B cell (primary cell): ENCODE measurements around a stretch of chr12.

DNA sequence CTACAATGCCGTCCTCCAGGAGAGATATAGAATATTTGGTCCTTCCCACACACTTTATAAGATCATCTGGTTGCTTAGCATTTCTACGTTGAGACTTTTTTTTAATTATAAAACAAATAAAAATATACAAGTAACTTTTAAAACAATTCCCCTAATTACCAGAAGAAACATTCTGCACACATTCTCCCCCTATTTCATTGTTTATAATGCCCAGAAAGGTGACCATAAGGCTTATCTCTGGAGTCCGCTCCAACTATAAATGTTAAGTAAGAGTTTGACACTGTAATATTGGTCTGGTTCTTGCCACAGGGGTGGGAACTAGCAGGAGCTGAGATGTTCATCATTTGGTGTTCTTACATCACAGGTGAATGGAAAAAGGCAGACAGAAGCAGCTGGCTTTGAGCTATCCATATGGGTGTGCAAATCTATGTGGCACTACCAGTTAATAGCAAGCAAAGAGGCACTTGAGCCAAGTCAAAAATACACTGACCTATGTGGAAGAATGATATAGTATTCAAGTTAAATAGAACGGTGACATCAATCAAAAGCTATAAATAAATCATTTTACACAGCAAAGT lies 43.4 kb downstream of the DUSP16 start:
- PRO-cap = no peak
- CAGE, long polyA plus RNA = no peak

DNA sequence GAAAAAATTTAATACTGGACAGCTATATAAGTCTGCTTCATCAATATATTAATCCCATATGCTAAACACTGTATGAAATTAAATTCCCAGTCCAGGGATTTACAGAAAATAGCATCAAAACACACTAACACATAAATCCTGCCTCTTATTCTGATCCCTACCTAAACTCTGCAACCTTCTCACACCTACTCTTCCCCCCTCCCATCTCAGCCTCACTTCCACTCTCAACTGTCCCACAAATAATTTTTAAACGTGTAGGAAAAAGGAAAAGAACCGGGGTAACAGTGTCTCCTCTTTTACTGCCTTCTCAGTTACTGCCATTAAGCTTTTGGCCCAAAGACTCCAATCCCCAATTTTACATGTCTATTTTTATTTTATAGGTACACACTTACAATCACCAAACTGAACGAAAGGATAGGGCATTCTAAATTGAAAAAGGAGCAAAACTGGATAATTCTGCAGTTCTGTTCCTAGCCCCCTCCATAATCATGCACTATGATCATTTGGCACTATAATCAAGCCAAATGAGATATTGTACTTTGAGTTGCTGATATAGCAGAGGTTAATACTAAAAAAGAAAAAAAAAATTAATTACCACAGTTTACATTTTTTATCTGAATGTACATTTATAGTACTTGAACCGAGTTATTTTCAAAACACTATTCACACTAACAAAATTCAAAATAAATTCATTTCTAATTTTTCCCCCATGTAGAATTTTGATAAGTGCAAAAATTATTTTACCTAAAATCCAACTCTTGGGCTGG lies 2.8 kb downstream of the DUSP16 start:
- PRO-cap = no peak
- CAGE, long polyA plus RNA = no peak

- PRO-cap = no peak
- CAGE, long polyA plus RNA = no peak
These were observed 220 bp downstream of the GPR19 start for GRCh38 chr12:12695877-12696049.

GRCh38 chr12:12719423-12720376 lies 2.5 kb downstream of the CDKN1B start:
- PRO-cap = no peak
- CAGE, long polyA plus RNA = no peak

GRCh38 chr12:12726138-12726434 lies 8.9 kb downstream of the CDKN1B start:
- PRO-cap = bidirectional peak, plus-strand start at chr12:12726221, minus-strand start at chr12:12726104
- CAGE, long polyA plus RNA = no peak

DNA sequence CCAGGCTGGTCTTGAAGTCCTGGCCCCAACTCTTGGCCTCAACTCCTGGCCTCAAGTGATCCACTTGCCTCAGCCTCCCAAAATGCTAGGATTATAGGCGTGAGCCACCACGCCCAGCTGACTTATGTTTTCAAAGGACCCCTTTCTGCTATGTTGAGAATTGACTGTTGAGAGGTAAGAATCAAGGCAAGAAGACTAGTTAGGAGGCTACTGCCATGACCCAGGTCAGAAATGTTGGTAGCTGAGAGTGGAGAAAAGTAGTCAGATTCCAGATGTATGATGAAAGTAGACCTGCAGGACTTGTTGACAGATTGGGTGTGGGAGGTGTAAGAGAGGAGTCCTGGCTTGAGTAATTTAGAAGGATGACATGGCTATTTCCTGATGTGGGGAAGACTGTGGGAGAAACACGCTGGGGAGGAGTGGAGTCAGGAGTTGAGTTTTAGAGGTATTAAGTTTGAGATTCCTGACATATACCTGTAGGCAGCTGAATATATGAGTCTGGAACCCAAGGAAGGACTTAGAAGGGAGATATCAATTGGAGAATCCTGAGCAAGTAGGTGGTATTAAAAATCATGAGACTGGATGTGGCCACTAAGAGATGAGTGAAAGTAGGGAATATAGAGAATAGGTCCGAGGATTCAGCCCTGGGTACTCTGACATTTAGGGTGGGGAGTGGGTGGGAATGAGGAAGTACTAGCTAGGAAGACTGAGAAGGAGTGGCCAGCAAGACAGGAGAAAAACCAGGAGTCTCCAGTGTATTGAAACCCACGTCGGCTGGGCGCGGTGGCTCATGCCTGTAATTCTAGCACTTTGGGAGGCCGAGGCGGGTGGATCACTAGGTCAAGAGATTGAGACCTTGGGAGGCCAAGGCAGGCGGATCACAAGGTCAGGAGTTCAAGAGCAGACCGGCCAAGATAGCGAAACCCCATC lies 12.6 kb upstream of the DDX47 start:
- PRO-cap = no peak
- CAGE, long polyA plus RNA = no peak

GRCh38 chr12:12899219-12899695 lies 7.9 kb downstream of the GPRC5A start:
- PRO-cap = no peak
- CAGE, long polyA plus RNA = no peak

GRCh38 chr12:12913983-12914411 lies 22.6 kb downstream of the GPRC5A start:
- PRO-cap = no peak
- CAGE, long polyA plus RNA = no peak

- PRO-cap = no peak
- CAGE, long polyA plus RNA = no peak
These were observed 28.7 kb downstream of the GPRC5A start for GRCh38 chr12:12920088-12920458.

DNA sequence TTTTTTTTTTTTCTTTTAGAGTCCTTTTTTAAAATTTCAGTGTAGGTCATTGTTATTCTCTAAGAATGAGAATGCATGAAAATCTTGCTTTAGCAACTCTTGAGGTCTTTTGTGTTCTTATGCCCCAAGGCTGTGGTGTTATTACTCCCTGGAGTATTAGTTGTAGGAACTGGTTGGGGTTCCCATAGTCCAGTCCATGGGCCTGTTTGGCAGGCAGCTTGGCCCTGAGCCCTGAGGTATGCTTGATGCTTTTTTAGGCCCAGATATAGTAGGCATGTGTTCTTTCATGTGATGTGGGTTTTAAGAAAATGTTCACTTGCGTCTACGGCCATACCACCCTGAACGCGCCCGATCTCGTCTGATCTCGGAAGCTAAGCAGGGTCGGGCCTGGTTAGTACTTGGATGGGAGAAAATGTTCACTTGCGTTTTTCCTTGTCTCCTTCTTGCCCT lies 1.7 kb downstream of the FAM234B start:
- PRO-cap = no peak
- CAGE, long polyA plus RNA = no peak

- PRO-cap = no peak
- CAGE, long polyA plus RNA = no peak
These were observed 4.9 kb downstream of the GSG1 start for GRCh38 chr12:13098465-13099022.

GRCh38 chr12:13179143-13180099 lies 17.1 kb upstream of the EMP1 start:
- PRO-cap = no peak
- CAGE, long polyA plus RNA = no peak

- PRO-cap = no peak
- CAGE, long polyA plus RNA = no peak
These were observed 6.2 kb downstream of the EMP1 start for GRCh38 chr12:13202418-13203470.

- PRO-cap = no peak
- CAGE, long polyA plus RNA = no peak
These were observed 7.6 kb downstream of the EMP1 start for GRCh38 chr12:13203770-13204861.

GRCh38 chr12:13251541-13251796 lies 54.9 kb downstream of the EMP1 start:
- PRO-cap = no peak
- CAGE, long polyA plus RNA = no peak

GRCh38 chr12:13441012-13441259 lies 244.4 kb downstream of the EMP1 start:
- PRO-cap = no peak
- CAGE, long polyA plus RNA = no peak

DNA sequence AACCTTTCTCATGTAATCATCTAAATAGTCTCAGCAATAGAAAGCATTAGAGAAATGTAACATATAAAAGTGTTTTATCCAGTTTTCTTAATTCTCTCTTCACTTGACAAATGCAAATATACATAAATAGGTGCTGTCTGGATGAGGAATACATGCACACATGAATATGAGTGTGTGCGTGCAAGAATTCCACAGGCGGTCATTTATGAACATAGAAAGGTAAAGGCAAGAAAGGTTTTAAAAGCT lies 237.2 kb downstream of the GRIN2B start:
- PRO-cap = no peak
- CAGE, long polyA plus RNA = no peak

DNA sequence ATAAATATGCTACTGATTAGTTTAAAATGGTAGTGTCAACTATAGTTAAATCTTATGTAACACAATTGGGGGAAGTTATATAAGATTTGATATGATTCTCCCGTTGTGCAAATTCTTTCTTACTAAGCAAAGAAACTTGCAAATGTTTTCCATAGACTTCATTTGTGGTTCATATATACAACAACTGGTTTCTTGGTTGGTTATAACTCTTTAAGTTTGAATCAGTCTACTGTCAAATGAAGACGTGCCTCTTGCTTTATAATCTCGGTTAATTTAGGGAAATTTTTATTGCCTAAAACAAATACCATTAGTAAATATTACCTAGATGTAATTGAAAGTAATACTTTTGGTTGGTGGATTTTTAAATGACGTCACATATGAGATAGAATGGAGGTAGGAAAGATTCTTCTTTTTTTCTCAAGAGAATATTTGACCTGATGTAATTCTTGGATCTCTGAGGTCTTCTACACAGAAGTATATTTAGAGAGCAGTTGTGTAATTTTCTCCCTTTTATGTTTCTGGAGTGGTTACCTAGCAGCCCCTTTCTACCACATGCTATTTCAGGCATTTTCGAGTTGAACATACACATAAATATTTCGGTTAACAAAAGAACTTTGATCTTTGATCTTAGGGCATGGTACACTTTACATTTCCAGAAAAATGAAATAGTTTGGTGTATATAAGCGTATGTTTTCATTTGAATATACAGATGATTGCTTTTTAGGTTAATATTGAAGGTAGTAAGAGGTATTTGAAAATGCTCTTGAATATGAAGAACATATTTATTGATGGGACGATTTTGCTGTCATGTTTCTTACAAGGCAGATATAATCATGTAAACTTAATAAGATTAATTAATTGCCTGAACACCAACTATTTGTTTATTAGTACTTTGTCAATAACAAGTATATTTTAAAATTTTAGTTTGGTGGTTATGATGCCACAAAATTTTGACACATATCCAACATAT lies 1.8 kb downstream of the ATF7IP start:
- PRO-cap = bidirectional peak, plus-strand start at position 617 of the sequence, minus-strand start at position 231 of the sequence
- CAGE, long polyA plus RNA = start-site peak on the minus strand centred at position 233 of the sequence, 6 bp wide, 106 and 147 reads in 2 replicates

GRCh38 chr12:14418296-14418858 lies 52.9 kb downstream of the ATF7IP start:
- PRO-cap = no peak
- CAGE, long polyA plus RNA = no peak

- PRO-cap = no peak
- CAGE, long polyA plus RNA = no peak
These were observed 1.6 kb downstream of the H2AJ start for GRCh38 chr12:14775810-14776121.